Jejunum (tissue), 1 donor: ENCODE data around the gene ARHGEF26.

- PRO-cap: no peak
Observed at GRCh38 chr3:152280391-152280869, 11.7 kb downstream of the MBNL1 start.

DNA sequence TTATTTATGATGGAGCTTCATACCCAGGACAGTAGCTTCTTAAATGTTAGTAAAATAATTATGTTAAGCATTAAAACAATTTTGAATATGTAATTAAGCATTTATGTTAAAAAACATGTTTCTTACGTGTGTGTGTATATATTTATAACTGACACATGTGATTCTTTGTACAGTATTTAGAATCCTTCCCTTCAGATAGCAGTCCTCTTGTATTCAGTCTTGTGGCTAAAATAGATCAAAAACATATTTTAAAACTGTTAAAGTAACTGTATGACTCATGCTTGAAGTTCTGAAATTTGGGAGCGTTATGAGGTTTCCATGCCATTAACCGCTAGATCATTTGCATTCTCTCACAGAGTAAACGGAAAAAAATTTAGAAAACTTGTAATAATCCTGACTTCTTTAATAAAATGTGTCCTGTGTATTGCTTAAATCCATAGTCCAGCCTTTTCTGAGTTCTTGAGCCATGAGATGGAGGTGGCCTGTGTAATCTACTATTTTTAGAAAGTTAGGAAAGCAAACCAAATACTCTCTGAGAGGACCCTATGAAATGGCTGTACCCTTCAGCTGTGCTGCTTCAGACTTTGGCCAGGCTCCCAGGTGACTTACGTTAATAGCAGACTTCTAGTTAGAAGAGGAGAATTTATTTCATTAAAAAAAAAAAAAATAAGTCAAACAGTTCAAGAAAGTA lies 33.8 kb downstream of the MBNL1 start:
- PRO-cap: no peak

- PRO-cap: no peak
Observed at GRCh38 chr3:152305503-152306823, 37.2 kb downstream of the MBNL1 start.

DNA sequence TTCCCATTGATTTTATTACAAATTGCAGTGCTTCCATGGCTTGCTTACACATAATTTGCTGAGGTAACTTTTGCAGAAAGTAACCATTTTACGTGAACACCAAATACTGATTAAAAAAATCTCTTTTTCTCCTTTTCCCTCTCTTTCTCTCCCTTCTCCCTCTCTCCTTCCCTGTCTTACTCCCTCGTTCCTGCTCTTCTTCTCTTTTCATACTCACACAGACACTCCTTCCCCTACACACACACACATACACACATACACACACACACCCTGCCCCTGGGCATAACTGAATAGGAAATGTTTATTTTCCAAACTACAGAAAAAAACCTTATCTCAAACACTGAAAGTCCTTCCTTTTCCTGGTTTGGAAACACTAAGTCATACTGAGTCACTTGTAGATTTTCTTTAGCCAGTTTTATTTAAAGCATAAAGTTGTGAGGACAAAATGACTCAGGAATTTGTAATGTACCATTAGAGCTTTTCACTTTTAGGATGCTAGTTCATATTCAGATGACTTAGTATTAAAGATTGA lies 62.3 kb downstream of the MBNL1 start:
- PRO-cap: no peak

- PRO-cap: no peak
Observed at GRCh38 chr3:152381752-152382280, 113.1 kb downstream of the MBNL1 start.

- PRO-cap: no peak
Observed at GRCh38 chr3:152621082-152621614, 213.8 kb upstream of the P2RY1 start.

- PRO-cap: no peak
Observed at GRCh38 chr3:153293196-153293672, 131.2 kb downstream of the RAP2B start.

DNA sequence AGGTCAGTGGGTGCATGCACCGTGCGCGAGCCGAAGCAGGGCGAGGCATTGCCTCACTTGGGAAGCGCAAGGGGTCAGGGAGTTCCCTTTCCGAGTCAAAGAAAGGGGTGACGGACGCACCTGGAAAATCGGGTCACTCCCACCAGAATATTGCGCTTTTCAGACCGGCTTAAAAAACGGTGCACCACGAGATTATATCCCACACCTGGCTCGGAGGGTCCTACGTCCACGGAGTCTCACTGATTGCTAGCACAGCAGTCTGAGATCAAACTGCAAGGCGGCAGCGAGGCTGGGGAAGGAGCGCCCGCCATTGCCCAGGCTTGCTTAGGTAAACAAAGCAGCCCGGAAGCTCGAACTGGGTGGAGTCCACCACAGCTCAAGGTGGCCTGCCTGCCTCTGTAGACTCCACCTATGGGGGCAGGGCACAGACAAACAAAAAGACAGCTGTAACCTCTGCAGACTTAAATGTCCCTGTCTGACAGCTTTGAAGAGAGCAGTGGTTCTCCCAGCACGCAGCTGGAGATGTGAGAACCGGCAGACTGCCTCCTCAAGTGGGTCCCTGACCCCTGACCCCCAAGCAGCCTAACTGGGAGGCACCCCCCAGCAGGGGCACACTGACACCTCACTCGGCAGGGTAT lies 344.6 kb downstream of the RAP2B start:
- PRO-cap: no peak

DNA sequence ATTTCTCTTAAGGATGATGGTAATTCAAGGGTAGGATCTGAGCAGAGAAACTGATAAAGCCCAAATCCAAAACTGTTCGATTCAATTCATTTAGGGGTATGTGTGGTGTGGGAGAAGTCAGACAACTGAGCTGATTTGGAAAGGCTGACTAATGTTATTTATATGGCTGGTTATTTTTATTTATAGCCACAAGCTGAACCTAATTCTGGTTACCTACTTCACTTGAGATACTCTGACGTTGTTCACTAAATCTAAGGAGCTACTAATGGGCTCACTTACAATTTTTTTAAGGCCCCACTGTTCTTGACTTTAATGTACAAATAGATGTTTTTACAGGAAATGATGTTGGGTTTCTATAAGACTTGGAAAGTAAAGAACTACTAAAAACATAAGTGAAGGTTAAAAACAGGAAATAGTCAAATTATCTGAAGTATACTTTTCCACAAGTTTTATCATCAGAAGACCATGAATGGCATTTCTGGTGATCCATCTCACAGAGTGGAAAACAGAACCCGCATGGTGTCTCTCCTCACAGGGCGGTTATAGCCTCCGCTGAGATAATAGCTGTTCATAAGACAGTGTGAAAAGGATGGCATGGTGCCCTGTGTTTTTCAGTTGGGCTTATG lies 462.2 kb downstream of the RAP2B start:
- PRO-cap: no peak

DNA sequence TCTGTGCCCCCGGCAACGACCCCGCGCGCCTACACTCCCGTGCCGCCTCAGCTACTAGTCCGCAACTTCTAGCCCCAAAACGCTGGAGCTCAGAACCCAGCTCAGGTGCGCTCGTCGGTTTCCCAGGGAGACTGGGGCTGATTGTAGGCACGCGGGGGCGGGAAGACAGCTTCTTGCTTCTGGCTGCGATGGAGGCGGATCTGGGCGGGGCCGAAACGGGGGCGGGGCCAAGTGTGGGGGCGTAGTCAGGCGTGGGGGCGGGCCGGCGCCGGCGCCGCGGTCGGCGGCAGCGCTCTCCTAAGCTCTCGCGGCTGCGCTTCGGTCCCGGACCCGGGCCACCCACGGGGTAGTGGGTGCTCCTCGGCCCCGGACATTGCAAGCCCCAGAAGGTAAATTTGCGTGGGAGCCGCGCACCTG lies at the start of gene ARHGEF26:
TSS of gene ARHGEF26 (plus strand) at position 260 of the 417 bp plus-strand sequence.
- PRO-cap: bidirectional peak, plus-strand start at position 271 of the sequence, minus-strand start at position 128 of the sequence

- PRO-cap: no peak
Observed at GRCh38 chr3:154255180-154255578, 69.1 kb downstream of the DHX36 start.

DNA sequence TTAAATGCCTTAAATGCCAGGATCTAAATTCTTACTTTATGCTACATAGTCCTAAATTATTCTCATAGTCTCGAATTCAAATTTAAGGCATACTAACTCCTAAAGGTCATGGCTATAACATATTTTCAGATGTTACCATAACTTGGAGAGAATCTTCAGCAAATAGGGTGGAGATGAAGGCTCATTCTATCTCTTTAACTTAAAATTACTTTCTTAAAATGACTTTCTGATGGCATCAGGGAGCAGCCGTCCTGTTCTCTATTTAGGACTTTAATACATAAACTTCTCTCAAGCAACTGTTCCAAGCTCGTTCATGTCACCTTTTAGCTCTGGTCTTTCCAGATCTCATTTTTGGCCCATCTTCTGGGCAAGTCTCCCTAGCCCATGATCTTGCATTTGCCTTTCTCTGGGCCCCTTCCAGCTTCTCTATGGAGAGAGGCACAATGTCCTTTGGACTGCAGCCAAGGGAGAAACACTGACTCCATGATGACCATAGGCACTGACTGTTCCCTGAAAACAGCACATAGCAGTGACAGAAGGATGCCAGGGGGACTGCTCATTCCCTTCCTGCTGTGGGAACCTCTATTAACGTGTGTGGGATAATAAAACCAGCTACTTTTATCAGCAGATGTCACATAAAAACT lies 60.4 kb downstream of the STRIT1 start:
- PRO-cap: no peak

DNA sequence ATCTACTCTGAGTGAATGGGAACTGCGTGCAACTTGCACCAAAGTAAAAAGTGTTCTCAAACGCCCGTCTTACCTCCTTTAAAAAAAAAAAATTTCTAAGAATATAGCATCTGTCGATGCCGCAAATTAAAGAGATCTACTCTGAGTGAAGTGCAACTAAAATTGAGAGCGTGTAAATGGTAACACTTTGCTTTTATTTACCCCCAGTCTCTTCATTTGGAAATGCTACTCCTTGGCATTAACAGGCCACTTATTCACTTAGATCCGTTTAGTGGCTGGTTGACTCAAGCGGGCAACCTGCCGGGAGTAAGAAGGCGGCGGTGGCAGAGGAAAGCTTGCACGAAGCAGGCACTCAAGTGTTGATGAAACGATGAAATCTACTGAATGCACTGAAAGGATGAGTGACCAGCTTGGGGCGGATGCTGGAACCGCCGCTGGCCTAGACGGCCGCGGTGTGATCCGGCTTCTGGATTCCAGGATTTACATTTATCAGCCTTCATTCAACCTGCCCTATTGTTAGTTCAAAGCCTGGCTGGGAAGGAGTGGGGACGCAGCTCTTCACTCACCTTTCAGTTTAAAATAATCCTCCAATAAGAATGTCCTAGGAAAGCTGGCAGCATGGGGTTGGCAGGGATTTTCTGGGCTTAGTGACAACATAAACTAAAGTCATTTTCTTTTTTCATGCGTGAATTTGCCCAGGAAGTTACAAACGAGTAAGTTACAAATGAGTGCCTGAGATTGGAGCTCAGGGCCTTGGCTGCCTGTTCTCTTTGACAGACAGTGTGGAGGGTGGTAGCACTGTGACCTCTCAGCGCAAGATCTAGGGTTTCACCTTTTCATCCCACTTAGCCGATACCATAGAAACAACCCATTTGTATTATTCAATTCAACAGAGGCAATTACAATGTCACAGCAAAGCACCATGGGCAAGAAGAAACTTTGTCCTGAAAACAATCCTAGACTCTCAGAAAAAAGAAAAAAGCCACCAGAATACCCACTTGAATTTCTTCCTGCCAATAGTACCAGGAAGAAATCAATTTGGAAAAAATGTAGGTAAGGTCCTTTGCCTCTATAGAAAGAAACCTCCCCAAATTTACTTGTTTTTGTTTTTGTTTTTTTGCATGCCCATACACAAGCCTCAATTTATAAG lies 1.1 kb upstream of the PLCH1 start:
- PRO-cap: no peak

GRCh38 chr3:155905585-155906355 lies 35.3 kb downstream of the GMPS start:
- PRO-cap: no peak

GRCh38 chr3:156455692-156456263 lies 99.1 kb downstream of the SSR3 start:
- PRO-cap: no peak

GRCh38 chr3:156531367-156531647 lies 23.6 kb downstream of the SSR3 start:
- PRO-cap: no peak

- PRO-cap: no peak
Observed at GRCh38 chr3:156555526-156555839, 566 bp upstream of the SSR3 start.

- PRO-cap: no peak
Observed at GRCh38 chr3:156608428-156608977, 53.6 kb upstream of the SSR3 start.

DNA sequence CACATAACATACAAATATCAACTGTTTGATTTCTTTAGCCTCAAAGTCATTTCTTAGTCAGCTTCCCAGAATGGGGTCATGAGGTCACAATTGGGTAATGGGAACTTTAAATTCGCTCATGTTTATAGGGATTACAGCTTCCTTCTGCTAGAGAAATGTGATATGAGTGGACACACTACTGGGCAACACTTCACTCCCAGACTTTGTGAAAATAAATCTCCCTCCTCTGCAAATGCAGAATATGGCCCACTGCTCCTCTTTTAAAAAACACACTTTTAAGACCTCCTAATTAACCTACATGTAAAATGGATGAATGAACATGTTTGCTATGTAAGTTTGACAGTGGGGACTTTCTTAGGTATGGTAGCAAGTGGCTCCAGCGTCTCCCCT lies 9.0 kb upstream of the TIPARP start:
- PRO-cap: no peak

DNA sequence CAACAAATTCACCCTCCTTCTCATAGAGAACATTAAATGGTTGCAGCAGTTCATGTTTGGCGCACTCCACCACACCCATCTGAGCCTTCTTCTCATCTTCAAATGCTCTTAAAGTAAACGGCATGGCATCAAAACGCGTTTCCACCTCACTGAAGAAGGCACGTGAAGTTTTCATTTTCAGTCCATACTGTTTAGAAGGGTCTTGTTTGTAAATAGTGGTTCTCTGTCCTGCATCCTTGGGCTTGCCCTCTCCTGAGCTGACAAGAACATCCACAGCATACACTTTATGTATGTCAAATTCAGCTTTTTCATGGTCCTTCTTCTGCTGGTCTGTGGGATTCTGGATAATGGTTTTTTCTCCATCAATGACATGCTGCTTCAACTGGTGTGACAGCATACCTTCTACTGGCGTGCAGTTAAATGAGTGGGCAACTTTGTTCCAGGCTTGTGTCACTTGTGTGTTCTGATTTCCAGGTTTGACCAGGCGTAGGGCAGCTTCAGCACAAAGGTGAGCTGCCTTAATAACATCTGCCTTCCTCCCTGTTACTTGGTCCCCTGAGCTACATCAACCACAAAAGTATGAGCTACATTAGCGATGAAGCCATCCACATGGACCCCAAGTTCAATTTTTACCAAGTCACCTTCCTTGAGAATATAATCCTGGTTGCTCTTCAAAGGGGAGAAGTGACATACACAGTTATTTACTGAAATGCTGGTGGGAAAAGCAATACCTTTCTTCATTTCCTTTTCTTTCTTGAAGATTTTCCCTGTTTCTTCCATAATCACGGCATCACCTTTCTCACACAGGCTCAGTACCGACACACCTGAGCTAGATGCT lies 16.1 kb upstream of the LEKR1 start:
- PRO-cap: no peak